T47D (cell line): ENCODE measurements around the genes KLHL35 and SERPINH1.

GRCh38 chr11:74748436-74748770 lies 246 bp upstream of the RNF169 start:
- RRBS = no CpG with 5 or more reads among the region's 5 CpGs

- RRBS = 91% methylated on average over 4 of the region's 5 CpGs
Observed at GRCh38 chr11:74842876-74843188, 94.2 kb downstream of the RNF169 start.

GRCh38 chr11:75133878-75134635 lies 16.9 kb upstream of the SLCO2B1 start:
- RRBS = no CpG with 5 or more reads among the region's 8 CpGs

GRCh38 chr11:75139963-75140642 lies 10.8 kb upstream of the SLCO2B1 start:
- RRBS = no CpG with 5 or more reads among the region's 19 CpGs

- RRBS = no CpG with 5 or more reads among the region's 7 CpGs
Observed at GRCh38 chr11:75170906-75171238, 20.0 kb downstream of the SLCO2B1 start.

DNA sequence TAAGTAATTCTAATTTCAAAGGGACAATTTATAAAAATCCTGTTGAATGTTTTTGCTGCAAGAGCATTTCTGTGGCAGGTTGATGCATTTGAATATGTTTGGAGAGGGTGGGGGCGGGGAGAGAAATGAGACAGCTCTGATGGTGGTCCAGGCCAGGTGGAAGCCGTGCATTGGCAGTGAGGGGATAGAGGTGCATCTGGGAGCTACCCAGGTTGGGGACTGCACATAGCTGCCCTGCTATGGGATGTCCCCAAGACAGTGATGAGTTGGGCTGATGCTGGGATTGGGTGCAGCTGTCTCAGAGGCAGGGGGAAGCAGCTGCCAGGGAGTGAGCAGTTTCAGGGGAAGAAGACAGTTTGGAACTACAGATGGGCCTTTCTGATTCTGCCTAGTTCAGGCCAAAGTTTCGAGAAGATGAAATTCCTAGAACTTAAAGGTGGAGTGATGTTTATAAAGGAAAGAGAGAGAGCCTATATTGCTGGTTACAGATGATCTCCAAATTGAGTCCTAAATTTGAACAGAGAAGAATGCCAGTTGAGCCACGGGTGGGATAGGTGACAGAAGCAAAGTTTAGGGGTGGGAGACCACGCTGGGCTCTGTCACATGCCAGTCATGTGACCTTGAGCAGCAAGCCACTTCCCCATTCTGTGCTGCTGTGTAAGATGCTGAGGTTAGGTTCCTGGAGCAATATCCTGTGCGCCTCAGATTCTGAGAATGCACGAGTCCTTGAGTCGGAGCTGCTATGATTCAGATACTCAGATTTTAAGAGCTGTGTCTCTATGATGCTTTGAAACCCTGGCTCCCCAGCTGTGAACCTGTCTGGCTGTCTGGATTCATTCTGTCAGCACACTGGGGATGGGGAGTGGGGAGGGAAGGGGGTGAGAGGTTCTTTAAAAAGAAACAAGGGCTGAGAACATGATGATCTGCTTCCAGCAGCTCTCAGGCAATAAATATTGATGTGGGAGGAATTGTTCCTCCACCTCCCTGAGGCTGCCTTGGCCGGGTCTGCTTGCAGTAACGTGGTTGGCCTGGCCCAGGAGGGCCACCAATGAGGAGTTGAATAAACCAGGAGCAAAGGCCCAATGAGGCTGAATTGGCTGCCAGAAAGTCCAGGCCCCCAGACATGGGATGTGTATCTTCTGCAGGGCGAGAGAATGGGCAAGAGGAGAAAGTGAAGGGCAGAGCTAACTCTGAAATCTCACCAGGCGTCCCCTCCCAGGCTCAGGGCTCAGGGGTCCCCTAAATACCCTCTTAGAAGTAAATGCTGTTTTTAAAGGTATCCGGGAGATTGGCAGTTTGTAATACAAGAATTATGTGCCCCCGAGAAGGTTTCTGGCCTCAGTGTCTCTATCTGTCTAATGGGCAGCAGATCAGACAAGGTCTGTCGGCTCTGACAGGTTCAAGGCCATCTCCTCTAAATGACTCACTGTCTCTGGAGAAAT lies 23.9 kb downstream of the SLCO2B1 start:
- RRBS = no CpG with 5 or more reads among the region's 15 CpGs

- RRBS = no CpG with 5 or more reads among the region's 6 CpGs
Observed at GRCh38 chr11:75261915-75262327, 21.3 kb downstream of the TPBGL start.

- RRBS = no CpG with 5 or more reads among the region's 17 CpGs
Observed at GRCh38 chr11:75306233-75307234, 44.9 kb downstream of the ARRB1 start.

GRCh38 chr11:75349417-75350138 lies 1.9 kb downstream of the ARRB1 start:
- RRBS = no CpG with 5 or more reads among the region's 4 CpGs

DNA sequence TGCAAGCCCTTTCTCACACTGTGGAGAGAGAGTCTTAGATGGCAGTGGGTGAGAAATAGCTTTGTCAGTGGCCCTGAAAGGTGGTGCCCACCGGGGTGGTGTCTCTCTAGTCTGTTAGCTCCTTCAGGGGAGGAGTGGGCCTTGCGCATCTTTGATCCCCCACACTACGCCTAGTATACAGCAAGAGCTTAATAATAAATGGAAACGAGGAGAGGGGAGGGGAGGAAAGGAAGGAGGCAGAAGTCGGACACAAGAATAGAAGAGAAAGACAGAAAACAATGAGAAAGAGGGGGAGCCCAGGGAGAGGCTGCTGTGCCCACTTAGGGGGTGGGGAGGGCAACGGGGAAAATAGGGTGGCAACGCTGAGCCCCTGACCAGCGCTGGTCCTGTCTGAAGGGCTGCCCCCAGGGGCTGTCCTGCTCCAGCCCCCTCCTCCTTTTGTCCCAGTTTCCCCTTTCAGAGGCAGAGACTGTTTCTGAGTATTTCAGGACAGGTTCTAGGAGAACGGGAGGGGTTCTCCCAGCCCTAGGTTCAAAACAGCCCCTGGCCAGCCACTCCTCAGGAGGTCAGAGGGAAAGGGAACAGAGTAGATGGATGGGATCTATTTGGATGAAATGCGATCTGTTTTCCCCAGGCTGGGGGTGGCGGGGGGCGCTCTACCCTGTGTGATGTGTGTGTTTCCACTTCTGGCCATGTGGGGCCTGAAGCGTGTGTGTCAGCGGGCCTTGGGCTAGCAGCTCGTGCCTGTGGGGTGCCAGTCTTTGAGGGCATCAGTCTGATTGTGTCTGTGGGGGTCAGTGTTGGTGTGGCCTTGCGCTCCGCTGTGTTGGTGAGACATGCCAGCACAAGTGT lies 1.1 kb downstream of the ARRB1 start:
- RRBS = no CpG with 5 or more reads among the region's 17 CpGs

GRCh38 chr11:75433086-75433745 lies at the start of gene KLHL35:
Gene KLHL35, minus strand, starts transcription at chr11:75433203.
- RRBS = no CpG with 5 or more reads among the region's 18 CpGs

GRCh38 chr11:75503707-75504065 lies 22.1 kb downstream of the GDPD5 start:
- RRBS = no CpG with 5 or more reads among the region's 4 CpGs

DNA sequence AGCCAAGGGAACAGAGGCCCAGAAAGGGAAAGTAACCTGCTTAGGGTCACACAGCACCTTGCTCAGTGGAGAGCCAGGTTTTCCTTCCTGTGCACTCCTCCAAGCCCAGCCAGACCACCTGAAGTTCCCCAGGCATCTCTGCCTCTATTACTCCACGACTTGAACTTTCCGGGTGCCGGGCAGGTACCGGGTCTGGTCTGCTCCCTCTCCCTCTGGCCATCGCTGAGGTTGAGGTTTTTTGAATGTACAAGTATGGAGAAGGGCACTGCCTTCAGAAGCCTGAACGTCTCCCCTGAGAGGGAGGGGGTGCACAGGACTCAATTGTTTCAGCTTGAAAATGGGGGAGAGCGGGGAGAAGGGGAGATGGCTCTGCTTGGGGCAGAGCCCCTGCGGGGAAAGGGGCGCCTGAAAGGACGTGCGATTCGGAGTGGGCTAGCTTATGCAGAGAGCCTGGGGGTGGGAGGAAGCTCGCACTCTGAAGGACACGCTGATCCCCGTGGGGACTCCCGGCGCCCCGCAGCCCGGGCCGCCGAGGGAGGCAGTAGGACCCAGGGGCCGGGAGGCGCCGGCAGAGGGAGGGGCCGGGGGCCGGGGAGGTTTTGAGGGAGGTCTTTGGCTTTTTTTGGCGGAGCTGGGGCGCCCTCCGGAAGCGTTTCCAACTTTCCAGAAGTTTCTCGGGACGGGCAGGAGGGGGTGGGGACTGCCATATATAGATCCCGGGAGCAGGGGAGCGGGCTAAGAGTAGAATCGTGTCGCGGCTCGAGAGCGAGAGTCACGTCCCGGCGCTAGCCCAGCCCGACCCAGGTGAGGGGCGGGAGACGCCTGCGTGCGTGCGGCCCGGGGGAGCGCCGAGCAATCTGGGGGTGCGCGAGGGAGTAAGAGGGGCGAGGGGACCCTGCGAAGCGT lies at the start of gene SERPINH1:
TSS of gene SERPINH1 (plus strand) at position 738 of the 906 bp plus-strand sequence.
- RRBS = 1% methylated on average over 23 of the region's 56 CpGs

DNA sequence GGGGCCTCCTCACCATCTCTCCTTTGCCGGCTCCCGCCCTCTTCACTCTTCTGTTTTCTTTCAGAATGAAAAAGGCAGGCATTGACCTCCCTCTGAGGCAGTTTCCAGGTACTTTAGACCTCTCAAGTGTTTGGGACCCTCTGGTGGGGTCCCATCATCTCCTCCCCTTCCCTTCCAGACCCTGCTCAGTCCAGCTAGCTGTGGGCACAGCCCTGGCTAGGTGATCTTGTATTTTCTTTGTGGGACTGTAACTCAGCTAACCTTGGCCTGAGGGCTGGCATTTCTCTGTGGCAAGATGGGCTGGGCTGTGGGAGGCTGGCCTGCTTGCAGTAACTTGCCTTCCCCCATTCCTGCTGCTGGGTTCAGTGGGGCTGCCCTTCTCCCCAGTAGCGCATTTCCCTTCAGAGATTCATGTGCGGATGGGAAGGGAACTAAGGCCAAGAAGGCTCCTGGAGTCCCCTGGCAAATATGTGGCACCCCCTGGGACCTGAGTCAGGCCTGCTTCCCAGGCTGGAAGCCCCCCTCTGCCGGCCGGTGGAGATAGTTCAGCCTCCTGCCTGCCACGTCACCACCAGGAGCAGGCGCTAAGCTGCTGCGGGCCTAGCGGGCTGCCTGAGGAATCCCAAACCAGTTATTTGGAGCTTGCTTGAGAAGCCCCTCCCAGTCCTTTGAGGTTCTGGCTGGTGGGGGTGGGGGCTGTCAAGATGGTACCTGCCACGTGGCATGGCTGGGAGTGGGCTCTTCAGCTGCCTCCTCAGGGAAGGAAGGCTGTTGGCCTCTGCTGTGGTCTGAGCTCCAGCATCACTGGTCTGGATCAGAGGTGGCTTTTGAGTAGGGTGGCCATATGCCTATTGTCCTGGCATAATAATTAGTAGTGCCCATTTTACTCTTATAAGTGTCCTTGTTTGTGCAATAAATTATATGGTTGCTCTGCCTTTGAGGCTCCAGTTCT lies 1.9 kb downstream of the SERPINH1 start:
- RRBS = no CpG with 5 or more reads among the region's 11 CpGs

- RRBS = no CpG with 5 or more reads among the region's 13 CpGs
Observed at GRCh38 chr11:75576376-75577057, 14.5 kb downstream of the SERPINH1 start.

DNA sequence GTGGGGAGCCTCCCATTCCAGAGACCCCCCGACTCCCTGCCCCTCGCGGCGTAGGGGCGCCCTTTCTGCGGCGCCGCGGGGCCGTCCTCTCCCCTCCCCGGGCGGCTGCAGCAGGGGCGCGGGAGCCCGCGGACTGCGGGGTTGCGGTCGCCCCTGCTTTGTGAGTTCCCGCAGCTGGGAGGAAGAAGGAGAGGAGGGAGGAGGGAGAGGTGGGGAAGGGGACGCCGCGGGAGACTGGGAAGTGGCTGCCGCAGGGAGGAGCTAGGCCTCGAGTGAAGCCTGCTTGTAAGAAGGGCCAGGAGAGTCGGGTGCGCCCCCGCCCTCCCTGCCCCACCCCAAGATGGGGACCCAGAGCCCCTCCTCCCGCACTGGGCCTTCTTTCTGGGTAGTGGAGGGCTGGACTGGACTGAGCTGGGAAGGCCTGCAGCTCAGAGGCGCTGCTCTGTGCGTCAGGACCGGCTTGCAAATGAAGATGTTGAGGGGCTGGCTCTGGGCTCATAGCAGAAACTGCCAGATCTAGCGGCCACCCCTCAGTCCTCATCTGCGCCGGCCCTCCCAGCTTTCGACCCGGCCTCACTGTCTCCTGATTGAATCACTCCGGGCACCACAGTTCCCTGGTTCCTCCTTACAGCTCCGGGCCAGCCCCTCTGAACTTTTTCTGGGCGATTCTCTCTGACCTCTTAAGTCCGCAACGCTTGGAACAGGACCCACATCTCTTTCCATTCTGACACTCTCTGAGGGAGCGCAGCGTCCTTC lies 21.7 kb downstream of the SERPINH1 start:
- RRBS = 35% methylated on average over 12 of the region's 44 CpGs

GRCh38 chr11:75889975-75890243 lies 74.9 kb downstream of the UVRAG start:
- RRBS = no CpG with 5 or more reads among the region's 3 CpGs

DNA sequence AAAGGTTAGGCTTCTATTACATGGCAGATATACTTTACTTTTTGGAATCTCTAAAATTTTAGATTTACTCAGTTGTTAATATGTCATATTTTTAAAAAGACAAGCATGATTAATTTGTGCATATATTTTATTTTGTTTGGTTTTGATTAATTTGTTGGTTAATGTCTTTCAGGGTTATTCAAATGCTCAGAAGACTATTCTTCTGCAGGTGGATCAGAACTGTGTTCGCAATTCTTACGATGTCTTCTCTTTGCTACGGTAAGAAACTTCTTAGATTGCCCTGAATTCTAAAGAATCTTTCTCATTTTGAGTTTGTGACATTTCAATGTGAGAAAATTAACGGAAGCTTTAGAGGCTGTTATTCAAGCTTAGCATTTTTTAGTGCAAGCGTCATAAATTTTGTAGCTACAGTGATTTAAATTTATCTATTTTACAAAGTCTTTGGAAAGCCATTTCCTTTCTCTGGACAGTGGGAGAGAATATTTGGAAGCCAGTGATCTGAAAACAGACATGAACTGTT lies 96.8 kb downstream of the UVRAG start:
- RRBS = no CpG with 5 or more reads among the region's 5 CpGs

DNA sequence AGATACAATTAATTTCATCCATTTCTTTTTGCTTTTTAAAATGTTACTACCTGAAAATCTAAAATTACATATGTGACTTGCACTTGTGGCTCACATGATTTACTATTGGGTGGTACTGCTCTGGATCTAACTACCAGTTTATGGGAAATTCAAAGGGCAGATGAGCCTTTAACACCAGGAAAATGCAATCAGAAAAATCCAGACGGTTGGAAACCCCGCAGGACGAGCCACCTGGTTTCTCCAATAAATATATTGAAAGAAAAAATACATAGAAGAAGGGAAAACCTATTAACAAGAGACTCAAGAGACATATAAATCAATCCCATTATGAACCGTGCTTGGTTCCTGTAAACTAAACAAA lies 55.2 kb downstream of the WNT11 start:
- RRBS = no CpG with 5 or more reads among the region's 4 CpGs

DNA sequence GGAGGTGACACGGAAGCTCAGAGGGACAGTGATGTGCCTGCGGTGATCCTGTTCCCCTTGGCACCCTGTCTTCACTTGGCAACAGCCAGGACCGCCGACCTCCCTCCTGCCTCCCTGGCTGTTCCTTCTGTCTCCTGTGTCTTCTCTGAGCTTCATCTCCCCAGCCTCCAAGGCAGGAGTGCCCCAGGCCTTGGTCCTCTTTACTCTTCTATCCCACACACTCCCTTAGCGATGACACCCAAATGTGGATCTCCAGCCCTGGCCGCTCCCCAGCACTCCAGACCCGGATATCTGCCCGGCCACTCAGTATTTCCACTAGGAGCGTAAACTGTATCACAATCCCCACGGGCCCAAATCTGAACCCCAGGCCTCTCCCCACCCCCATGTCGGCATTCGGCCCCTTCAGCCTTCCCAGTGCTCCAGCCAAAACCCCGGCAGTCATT lies 20.9 kb downstream of the WNT11 start:
- RRBS = 100% methylated on average over 1 of the region's 13 CpGs